Gastrocnemius medialis (tissue), 3 donors: ENCODE data around the gene EDEM3.

DNA sequence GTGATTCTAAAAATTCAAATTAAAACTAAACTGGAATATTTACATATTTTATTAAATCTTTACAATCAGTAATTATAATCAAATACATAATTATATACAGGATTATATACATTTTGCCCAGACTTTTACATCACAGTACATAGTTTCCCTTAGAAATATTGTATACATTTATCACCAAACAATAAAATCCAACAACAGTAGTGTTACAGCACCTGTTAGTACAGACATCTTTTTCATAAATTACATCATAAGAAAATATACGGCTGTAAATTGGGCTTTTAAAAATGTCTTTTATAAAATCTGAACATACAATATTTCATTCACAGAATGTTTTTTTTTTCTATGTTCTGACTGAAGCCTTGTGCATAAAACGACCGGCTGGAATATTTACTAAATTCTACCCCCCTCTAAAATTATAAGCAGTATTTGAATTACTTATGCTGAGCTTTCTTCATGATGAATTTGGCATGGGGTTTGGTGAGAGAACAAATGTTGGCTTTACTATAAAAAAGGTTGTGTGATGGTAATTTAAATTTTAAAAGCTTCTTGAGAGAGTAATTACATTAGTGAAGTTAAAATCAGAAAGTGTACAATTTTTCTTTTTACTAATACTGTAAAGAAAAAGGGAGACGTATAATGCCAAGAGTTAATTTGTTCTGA, 64.1 kb downstream of the EDEM3 start:
- PRO-cap, result no peak
- RAMPAGE, long total RNA, 3 experiments, result no peak in any of the 3 experiments

DNA sequence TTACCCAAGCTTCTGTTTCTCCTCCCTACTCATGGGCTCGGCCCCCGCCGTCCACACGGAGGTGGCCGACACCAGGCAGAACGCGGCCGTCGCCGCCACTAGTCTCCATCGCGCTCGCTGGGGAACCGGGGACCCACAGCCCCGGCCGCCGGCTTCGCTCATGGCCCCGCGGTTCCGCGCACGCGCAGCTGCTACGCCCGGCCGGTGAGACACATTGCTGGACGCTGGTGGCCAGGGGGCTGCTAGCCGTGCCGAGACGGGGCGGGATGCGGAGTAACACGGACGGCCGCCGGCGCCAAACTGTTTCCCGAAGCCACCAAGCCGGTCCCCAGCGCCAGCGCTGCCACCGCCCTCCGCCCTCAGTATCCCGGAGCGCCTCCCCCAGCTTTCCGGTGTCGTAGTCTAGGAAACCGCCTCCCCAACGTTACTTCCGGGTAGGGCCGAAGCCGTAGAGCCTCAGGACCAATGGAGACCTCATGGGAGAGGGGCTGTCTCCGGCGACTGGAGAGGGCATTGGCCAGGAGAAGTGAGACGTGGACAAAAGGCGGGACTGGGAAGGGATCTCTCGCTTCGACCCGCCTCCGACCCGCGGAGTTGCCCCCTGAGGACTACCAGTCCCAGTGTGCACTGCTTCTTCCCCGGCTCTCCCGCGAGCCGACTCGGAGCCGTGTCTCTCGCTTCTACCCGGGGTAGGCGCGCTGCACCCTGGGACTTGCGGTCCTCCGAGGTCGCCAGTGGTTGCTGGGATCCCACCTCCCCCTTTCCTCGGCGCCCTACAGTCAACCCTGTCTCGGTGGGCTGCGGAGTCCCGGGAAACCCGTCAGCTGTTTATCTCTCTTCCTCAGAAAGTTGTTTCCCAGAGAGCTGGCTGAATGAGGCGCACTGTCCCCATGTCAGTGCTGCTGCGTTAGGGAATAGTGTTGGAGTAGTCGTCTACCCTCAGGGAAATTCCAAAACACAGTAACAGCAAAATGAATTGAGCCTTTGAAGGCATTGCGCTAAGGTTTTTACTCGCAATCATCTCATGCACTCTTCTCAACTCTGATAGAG, at the start of gene EDEM3:
Gene EDEM3, minus strand, starts transcription at position 374 of the 1,050 bp plus-strand sequence.
- PRO-cap, result unidirectional peak, minus-strand start at position 162 of the sequence; bidirectional peak, plus-strand start at position 710 of the sequence, minus-strand start at position 366 of the sequence
- RAMPAGE, long total RNA, 3 experiments, result start-site peak on the minus strand in 2 of 3 experiments, centred at positions 157 to 364 of the sequence, 19 to 185 reads per replicate

- PRO-cap, result bidirectional peak, plus-strand start at chr1:184823412, minus-strand start at chr1:184823285
- RAMPAGE, long total RNA, 3 experiments, result no peak in any of the 3 experiments
Observed at GRCh38 chr1:184822954-184823663, 68.5 kb upstream of the EDEM3 start.

DNA sequence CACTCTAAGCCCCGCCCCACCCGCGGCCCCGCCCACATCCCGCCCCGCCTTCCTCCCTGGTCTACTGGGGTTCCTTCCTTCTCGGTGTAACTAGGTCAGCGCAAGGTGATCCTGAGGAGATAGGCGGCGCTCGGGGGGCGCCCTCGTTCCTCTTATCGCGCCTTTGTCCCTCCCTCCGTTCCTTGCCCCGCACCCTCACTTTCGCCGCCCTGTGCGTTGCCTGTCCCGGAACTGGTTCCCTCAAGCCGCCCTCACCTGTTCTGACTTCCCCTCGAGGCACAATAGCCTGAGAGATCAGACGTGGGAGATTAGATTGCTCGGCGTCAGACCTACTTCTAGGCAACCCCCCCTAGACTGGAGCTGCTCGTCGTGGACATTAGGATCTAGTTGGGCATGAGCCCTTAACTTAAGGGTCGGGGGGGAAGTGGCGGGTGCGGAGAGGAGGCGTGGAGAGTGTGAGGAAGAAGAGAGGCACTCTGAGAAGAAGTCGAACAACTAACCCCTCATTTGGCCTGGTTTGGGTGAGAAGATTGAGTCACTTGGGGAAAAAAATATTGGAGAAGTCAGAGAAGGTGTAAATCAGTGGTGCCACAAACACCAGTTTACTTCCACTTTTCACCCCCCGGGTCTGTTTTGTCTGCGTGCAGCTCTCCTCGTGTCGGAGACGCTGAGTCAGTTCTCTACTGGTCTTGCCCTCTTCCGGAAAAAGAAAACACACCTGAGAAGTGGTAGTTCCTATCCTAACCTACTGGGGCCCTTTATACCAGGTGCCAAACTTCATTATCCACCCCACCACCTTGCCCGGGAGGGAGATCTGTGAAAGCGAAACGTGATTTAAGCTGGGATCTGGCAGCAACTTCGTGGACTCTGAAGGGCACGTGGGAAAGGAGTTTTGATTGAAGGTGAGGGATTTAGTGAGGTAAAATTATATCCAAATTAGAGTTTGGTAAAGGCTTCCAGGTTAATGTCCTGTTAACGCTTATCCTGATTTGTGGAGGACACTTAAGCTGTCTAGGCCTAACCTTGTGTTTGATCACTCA, 653 bp upstream of the IVNS1ABP start:
- PRO-cap, result bidirectional peak, plus-strand start at position 93 of the sequence, minus-strand start outside the sequence
- RAMPAGE, long total RNA, 3 experiments, result no peak in any of the 3 experiments

GRCh38 chr1:185679366-185679543, 54.9 kb upstream of the HMCN1 start:
- PRO-cap, result unidirectional peak, plus-strand start at chr1:185679481
- RAMPAGE, long total RNA, 3 experiments, result no peak in any of the 3 experiments

DNA sequence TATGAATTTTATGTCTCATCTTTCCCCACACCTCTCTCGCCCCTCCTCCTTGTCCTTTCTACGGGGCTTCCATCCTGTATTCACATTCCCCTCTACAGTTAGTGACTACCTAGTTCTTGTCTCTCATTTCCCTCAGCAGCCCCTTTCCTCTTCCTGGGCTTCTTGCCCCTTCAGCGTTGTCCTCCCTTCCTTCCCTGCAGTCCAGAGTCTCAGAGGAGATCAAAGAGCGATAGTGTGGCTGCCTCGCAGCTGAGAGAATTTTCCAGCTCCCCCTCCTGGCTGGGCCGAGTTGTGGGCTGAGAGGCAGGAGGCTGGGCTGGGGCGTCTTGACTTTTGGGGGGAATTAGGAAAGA, 513 bp upstream of the HMCN1 start:
- PRO-cap, result no peak
- RAMPAGE, long total RNA, 3 experiments, result no peak in any of the 3 experiments

- PRO-cap, result no peak
- RAMPAGE, long total RNA, 3 experiments, result no peak in any of the 3 experiments
Observed at GRCh38 chr1:185968947-185969301, 234.7 kb downstream of the HMCN1 start.

DNA sequence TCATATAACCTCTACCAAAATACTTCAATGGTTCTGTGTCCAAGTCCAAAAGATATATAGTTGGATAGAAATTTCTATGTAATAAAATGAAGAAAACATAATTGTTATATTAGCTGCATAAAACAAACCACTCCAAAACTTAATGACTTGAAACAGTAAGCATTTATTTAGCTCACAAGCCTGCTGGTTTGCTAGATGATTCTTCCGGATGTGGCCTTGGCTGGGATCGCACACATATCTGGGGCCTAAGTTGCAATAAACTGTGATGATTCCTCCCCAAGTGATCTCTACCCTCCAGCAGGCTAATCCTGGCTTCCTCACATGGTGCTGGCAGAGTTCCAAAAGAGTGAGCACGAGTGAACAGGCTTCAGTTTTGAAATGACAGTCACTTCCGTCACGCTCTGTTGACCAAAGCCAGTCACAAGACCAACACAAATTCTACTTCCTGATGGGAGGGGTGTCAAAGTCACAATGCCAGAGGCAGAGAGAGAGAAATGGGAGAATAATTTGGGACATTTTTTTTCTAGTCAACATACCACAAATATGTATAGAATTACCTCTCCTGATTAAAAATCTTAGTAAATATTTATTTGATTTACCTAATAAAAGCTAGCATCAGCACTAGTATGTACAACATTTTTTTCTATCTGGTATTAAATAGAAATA, 213.8 kb upstream of the PRG4 start:
- PRO-cap, result no peak
- RAMPAGE, long total RNA, 3 experiments, result no peak in any of the 3 experiments

DNA sequence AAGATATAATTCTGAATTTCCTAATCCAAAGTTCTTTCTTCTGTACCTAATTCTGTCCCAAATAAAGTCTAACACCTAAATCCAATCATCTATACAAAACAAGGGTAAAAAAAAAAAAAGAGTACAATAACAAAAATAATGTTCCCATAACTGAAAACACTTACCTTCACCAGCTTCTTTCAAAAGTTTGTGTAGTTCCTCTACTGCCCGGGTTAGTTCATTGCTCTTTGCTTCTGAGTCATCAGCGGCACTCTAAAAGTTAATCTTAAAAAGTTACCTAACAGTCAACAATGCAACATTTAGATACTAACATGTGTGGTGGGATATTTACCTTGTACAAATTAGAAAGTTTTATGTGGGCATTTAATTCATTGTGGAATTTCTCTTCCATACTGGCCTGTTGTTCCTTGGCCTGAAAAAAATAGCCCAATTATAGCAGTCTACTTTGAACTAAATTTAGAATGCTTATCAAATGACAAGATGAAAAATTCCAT, 13.5 kb downstream of the TPR start:
- PRO-cap, result no peak
- RAMPAGE, long total RNA, 3 experiments, result no peak in any of the 3 experiments

DNA sequence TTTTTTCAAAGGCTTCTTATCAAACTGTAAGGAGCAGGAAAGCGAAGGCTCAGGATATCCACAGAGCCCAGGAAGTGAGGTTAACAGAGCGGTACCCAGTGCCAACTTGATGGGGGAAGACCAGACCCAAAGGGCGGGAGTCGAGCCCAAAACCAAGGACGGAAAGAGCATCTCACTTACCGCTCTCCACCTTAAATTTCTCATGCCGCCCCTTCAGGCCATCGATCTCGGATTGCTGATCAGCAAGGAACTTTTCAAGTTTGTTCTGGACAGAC, 418 bp downstream of the TPR start:
- PRO-cap, result no peak
- RAMPAGE, long total RNA, 3 experiments, result no peak in any of the 3 experiments

DNA sequence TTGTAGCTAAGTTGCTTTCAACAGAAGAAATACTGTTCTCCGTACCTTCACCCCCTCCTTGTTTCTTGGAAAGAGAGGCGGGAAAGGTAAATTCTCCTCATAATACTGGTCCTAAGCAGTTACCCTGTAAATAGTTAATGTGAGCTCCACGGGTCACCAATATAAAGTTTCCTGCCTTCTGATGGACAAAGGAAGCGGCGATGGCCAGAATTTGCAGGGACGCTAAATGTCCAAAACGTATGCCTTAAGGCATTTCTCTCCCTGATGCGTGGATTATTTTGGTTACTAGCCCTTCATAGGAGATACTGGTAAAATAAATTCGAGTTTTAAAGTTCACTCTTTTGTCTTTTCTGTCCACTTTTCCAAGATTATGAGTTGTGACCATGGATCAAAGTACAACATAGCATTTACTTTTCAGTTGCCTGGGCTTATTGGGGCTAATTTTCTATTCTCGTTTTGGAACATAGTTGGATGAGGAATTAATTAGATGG, 933 bp upstream of the PTGS2 start:
- PRO-cap, result no peak
- RAMPAGE, long total RNA, 3 experiments, result no peak in any of the 3 experiments

DNA sequence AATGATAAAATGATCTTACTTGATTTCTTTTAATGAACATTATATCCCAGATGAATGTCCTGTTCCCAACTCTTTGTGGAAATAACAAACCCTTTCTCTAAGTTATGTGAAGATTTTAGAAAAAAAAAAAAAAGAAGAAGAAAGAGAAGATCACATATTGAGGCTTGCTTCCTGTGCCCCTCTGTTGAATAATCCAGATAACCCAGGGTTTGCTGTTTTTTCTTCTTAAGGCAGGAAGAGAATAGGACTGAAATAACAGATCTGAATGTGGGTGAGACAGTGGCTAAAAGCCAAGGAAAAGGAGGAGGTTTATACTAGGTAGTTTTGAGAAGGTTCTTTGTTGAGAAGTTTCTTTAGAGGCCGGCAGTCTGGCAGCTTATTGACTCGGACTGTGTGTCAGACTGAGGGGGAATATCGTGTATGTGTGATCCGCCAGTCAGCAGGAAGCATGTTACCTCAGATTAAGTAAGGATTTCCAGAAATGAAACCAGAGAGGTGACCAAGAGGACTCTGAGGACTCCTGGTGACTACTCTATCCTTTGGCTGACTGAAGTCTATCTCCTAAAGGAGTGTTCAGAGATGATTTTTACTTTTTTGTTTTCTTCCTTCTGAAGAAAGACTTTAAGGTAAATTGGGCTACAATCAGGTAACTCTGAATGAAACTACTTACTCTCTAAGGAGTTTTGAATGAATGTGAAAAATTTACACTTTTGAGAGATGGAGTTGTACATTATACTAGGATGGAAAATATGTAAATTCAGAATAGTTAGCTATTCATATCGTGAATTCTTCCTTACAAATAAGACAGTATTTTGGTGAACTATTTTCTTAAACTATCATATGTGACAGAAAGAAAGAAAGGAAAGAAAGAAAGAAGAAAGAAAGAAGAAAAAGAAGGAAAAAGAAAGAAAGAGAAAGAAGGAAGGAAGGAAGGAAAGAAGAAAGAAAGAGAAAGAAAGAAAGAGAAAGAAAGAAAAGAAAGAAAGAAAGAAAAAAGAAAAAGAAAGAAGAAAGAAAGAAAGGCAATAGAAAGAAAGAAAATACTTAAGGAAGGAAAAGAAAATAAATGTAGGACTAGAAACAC, 120.0 kb downstream of the PLA2G4A start:
- PRO-cap, result no peak
- RAMPAGE, long total RNA, 3 experiments, result no peak in any of the 3 experiments

DNA sequence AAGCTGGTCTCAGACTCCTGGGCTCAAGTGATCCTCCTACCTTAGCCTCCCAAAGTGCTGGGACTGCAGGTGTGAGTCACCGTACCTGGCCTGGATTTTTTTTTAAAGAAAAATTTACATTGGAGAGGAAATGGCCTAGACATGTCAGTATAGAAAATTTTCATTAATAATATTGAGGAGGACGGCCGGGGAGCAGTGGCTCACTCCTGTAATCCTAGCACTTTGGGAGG, 127.9 kb downstream of the PLA2G4A start:
- PRO-cap, result no peak
- RAMPAGE, long total RNA, 3 experiments, result no peak in any of the 3 experiments

DNA sequence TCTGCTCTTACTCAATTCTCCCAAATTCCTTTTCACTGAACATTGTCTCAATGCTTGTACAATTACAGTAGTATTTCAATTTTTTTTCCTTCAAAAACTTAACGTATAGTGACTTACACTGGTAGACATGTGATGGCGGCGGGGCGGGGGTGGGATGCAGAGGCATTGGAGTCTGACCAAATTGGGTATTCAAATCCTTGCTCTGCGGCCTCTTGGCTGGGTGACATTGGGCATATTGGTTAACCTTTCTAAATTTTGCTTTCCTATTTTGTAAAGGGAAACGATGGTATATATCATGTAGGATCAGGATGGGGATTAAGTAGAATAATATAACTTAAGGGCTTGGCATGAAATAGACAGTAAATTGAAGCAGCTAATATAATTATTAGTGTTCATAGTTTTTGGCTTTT, 154.9 kb downstream of the PLA2G4A start:
- PRO-cap, result no peak
- RAMPAGE, long total RNA, 3 experiments, result no peak in any of the 3 experiments

- PRO-cap, result no peak
- RAMPAGE, long total RNA, 3 experiments, result no peak in any of the 3 experiments
Observed at GRCh38 chr1:187072066-187072999, 243.6 kb downstream of the PLA2G4A start.

- PRO-cap, result no peak
- RAMPAGE, long total RNA, 3 experiments, result no peak in any of the 3 experiments
Observed at GRCh38 chr1:187409273-187409770, 580.6 kb downstream of the PLA2G4A start.

DNA sequence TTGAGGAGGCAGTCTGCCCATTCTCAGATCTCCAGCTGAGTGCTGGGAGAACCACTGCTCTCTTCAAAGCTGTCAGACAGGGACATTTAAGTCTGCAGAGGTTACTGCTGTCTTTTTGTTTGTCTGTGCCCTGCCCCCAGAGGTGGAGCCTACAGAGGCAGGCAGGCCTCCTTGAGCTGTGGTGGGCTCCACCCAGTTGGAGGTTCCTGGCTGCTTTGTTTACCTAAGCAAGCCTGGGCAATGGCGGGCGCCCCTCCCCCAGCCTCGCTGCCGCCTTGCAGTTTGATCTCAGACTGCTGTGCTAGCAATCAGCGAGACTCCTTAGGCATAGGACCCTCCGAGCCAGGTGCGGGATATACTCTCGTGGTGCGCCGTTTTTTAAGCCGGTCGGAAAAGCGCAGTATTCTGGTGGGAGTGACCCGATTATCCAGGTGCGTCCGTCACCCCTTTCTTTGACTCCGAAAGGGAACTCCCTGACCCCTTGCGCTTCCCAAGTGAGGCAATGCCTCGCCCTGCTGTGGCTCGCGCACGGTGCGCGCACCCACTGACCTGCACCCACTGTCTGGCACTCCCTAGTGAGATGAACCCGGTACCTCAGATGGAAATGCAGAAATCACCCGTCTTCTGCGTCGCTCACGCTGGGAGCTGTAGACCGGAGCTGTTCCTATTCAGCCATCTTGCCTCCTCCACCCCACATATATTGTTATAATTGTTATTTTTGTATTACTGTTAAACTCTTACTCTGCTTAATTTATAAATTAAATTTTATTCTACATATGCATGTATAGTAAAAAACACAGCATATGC, 1719.9 kb downstream of the BRINP3 start:
- PRO-cap, result no peak
- RAMPAGE, long total RNA, 3 experiments, result no peak in any of the 3 experiments

GRCh38 chr1:190443692-190443991, 34.0 kb downstream of the BRINP3 start:
- PRO-cap, result no peak
- RAMPAGE, long total RNA, 3 experiments, result no peak in any of the 3 experiments

- PRO-cap, result no peak
- RAMPAGE, long total RNA, 3 experiments, result no peak in any of the 3 experiments
Observed at GRCh38 chr1:192550841-192551419, 24.6 kb upstream of the RGS1 start.

DNA sequence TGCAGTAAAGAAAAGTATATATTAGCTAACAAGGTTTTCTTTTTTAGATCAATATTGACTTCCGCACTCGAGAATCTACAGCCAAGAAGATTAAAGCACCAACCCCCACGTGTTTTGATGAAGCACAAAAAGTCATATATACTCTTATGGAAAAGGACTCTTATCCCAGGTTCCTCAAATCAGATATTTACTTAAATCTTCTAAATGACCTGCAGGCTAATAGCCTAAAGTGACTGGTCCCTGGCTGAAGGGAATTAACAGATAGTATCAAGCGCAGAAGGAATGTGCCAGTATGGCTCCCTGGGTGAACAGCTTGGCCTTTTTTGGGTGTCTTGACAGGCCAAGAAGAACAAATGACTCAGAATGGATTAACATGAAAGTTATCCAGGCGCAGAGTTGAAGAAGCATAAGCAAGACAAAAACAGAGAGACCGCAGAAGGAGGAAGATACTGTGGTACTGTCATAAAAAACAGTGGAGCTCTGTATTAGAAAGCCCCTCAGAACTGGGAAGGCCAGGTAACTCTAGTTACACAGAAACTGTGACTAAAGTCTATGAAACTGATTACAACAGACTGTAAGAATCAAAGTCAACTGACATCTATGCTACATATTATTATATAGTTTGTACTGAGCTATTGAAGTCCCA, 3.6 kb downstream of the RGS1 start:
- PRO-cap, result no peak
- RAMPAGE, long total RNA, 3 experiments, result no peak in any of the 3 experiments